Mesenchymal stem cell of the bone marrow (primary cell): Measurements from ENCODE around the gene ELOVL2.

DNA sequence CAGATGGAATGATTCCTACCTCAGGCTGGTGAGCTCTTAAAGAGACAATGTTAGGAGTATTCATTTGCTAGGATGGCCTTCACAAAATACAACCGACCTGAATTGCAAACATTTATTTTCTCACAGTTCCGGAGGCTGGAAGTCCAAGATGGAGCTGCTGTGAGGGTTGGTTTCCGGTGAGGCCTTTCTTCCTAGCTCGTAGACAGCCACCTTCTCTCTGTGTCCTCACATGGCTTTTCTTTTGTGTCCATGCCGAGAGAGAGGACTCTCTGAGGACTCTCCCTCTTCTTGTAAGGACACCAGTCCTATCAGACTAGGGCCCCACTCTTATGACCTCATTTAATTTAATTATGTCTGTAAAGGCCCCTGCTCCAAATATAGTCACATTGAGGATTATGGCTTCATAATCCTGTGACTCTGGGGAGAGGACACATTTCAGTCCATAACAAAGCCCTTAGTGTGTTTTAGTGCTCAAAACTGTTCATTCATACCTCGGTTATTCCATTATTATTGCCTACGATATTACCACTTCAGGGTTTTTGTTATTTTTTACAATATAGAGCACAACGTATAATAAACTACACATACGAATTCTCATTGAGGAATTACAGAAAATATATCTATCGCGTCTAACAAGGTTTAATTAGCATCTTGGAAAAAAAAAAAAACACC, 19.8 kb upstream of the TFAP2A start:
- CAGE, long polyA plus RNA, result no peak

DNA sequence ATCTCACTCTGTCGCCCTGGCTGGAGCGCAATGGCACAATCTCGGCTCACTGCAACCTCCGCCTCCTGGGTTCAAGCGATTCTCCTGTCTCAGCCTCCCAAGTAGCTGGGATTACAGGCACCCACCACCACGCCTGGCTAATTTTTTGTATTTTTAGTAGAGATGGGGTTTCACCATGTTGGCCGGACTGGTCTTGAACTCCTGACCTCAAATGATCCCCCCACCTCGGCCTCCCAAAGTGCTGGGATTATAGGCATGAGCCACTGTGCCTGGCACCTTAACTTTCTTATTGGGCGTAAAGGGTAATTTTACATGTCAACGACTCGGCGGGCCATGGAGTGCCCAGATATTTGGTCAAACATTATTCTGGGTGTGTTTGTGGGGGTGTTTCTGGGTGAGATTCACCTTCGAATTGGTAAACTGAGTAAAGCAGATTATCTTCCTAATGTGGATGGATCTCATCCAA, 35.3 kb upstream of the GCNT2 start:
- CAGE, long polyA plus RNA, result no peak

DNA sequence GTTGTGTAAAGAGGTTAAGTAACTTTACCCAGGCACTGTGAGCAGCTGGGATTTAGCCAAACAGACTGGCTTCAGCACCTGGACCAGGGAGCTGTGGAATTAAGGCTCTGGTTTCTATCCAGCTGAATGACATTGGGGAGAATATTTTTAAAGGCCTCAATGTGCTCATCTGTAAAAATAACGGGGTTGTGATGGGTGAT, 61.7 kb downstream of the GCNT2 start:
- CAGE, long polyA plus RNA, result no peak

DNA sequence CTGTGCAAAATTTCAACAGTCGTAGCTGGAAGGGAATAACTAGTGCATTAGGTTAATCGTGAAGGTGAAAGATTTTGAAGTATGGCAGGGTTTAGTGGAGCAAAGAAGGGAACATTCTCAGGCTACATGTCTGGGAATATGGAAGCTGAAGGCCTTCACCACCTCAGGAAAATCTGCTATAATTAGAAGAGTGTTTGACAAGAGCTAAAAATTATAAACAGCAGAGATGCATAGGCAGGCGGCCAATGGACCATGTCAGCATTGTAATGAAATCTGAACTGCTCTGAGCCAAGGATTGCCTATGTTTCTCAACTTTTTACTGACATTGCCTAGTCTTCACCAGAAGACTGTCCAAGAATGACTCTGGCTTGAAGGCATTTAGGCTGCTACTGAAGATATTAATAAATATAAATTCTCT, 84.2 kb downstream of the C6orf52 start:
- CAGE, long polyA plus RNA, result no peak

DNA sequence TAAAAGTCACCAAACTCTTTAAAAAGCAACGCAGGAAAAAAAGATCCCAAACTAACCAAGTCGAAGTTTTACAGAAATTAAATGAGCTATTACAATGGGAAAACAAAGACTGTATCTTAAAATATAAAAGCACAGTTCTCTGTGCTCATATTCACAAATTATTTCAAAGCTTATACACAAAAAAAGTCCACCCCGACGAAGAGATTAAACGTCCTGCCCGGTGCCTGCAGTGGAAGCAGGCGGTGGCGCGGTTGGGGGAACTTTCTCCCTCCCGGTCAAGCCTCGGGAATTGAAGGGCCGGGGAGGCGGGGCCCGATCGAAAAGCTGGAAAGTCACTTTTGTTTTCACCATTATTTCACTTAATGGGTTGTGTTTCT, 1.1 kb downstream of the MAK start:
- CAGE, long polyA plus RNA, result no peak

- CAGE, long polyA plus RNA, result no peak
These were observed at the start of gene ELOVL2 for GRCh38 chr6:11044118-11045351. Gene ELOVL2, minus strand, starts transcription at chr6:11044305.

- CAGE, long polyA plus RNA, result no peak
These were observed 23.1 kb upstream of the ELOVL2 start for GRCh38 chr6:11067290-11067485.

DNA sequence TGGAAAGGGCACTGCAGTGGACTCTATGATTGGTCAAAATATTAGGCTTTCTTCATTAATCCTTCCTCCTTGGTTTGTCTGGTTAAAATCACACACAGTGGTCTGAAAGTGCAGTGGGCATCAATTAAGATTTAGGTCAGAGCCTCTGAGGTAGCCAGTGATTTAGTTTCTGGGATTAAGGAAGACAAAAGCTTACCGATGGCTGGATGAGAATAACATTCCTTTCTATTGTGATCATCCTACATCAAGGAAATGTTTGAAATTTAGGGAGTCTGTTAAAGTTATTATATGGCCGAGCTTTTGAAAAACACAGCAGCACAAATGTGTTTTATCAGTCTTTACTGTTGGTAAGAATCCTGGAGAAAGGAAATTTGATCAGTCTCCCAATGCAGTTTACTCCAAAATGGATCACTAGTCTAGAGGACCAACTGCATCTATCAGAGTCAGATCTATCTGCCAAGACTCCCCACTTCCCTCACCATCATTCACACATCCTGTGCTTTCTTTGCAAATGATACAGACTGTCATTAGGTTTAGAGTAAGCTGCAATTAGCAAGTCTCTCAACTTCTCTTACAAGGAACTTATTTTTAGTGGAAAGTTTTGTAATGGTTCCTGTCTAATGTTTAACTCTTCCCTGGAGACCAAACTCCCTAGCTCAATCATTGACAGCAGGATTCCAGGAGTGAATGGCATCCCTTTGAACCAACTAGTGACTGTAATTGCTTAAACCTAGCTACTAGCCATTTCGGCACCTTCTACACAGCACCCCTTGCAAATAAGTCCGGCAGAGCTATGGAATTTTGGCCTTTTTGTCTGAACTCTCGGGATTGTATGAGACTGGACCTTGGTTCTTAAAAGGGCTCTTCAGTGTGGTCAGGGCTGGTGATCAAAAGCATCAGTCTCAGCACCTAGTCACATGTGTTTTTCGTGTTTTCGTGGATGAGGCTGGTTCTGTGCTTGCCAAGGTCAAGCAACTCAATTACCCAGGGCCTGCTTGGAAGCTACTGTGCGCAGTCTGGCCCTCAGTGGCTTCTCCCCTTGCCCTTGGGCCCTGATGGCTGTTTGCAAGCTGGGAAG, 135.0 kb upstream of the NEDD9 start:
- CAGE, long polyA plus RNA, result no peak

GRCh38 chr6:11389477-11390594, 147.7 kb upstream of the TMEM170B start:
- CAGE, long polyA plus RNA, result no peak

DNA sequence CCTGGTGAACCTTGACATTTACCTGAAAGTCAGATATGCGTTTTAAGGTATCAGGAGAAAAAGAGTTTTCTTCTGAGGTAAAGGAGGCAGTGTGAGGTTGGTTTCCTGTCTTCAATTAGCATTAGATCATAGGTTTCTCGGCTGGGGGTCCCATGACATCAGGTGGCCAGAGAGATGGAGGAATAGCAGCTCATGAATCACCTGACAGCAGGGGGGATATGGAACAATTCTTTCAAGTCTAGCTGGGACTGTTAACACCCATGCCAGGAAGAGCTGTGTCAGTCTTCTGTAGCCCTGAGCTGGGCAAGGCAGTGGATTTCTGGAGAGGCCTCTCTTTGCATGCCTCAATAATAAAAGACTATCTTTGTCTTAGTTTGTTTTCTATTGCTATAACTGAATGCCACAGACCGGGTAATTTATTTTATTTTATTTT, 107.9 kb upstream of the TMEM170B start:
- CAGE, long polyA plus RNA, result no peak

DNA sequence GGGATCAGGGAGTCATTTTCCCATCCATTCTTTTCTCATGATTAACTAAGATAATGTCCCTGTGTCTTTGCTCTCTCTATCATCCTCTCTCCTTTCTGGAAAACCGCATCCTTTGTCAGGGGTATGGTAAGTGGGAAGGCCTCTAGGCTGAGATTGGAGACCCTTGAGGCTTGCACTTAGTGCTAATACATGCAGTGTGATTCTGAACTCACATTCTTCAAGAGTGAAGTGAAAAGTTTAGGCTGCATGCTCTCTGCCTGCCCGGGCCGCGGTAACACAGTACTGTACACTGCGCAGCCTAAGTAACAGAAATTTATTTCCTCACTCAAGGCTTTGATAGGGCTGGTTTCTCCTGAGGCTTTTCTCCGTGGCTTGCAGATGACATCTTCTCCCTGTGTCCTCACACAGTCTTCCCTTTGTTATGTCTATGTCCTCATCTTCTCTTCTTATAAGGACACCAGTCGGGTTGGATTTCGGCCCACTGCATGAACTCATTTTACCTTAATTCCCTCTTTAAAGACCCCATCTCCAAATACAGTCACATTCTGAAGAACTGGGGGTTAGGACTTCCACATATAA, 51.1 kb upstream of the TMEM170B start:
- CAGE, long polyA plus RNA, result no peak

- CAGE, long polyA plus RNA, result no peak
These were observed 1.2 kb downstream of the TMEM170B start for GRCh38 chr6:11538778-11539059.

DNA sequence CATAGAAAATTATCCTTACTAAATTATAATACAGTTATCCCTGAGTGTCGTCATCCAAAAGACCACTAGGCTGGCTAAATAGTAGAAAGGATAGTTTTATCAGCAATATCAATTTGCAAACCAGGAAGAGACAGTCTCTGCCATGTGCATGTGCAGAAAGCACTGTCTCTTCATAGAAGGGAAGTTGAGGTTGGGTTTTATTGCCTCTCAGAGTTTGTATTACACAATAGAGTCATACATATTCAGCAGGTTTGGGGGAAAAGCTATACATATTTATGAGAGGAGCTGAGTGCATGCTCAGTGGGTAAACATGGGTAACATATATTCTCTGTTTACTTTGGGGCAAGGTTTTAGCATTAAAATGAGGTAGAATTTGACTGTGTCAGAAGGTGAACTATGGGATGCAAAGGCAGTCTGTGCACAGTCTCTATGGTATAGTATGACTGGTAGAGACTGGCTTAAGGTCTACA, 14.9 kb downstream of the TMEM170B start:
- CAGE, long polyA plus RNA, result no peak

- CAGE, long polyA plus RNA, result no peak
These were observed 69.7 kb downstream of the TMEM170B start for GRCh38 chr6:11607088-11607817.

- CAGE, long polyA plus RNA, result no peak
These were observed 16.7 kb downstream of the ADTRP start for GRCh38 chr6:11761634-11762579.

DNA sequence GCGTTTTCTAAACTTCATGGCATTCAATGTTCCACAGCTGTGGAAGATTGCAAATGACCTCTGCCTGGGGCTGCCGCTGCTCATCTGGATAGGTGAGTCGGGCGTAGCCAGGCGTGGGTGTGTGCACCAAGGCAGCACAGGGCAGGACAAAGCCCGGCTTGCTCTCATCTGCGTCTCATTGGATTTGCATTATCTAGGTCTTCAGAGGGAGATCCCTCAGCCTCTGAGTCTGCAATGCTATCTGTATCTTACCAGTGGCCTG, 27.0 kb upstream of the ADTRP start:
- CAGE, long polyA plus RNA, result no peak

DNA sequence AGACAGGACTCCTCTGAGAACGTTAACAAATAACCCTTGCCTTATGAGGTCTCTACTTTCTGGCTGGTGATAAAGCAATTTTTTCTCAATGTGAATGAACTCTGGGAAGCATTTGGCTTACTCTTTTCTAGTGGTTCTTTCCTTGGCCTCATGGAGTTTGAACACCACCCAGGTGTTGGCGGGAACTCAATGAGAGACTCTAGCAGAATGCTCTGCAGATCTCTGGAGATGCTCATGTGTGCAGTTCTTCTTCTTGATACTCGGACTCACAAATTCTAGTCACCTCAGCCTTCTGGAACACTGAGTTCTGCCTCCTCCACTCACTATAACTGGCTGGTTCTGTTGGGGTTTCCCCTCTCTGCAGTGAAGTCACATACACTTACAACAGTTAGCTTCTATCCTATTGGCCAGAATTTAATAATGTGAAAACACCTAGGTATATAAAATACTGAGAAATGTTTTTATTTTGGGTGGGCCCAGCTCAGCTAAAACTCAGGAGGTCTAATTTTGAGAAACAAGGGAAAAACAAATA, 109.7 kb upstream of the HIVEP1 start:
- CAGE, long polyA plus RNA, result no peak

DNA sequence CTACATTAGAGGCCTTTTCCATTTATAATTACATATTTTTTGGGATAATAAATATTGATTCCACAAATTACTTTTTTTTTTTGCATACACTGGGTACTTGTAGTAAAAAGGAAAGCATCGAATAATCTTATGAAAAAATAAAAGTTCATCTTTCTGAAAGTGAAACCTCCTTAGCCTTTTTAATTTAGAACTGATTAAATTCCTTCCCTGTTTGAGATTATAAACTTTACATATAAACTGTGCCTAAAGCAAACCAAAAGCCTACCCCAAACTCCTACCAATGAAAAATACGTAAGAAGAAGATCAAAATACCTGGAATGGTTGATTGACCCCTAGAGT, 75.0 kb upstream of the HIVEP1 start:
- CAGE, long polyA plus RNA, result no peak

- CAGE, long polyA plus RNA, result no peak
These were observed 1.4 kb upstream of the HIVEP1 start for GRCh38 chr6:12010571-12011313.

GRCh38 chr6:12019120-12019676, 7.1 kb downstream of the HIVEP1 start:
- CAGE, long polyA plus RNA, result no peak